Sternocleidomastoid (tissue), 1 donor: ENCODE measurements around a stretch of chr3.

GRCh38 chr3:63945562-63946198 lies 77.6 kb downstream of the PSMD6 start:
- PRO-cap, result no peak

DNA sequence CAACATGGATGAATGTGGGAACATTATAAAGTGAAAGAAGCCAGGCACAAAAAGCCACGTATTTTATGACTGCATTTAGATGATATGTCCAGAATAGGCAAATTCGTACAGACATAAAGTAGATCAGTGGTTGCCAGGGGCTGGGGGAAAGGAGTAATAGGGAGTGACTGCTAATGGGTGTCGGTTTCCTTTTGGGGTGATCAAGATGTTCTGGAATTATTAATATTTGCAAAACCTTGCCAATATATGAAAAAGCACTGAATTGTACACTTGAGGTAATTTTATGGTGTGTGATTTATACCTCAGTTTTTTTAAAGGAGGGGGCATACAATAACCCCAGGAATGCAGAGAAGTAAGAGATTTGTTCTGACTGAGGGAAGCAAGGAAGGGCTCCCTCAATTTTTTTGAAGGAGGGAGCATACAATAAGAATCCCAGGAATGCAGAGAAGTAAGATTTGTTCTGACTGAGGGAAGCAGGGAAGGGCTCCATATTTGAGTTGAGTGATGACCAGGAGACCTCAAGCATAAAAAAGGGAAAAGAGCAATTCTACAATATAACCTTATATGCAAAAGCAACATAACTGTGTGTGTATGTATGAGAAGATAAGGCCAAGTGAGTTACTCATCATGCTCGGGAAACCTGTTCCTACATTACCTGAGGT lies 6.2 kb downstream of the PSMD6 start:
- PRO-cap, result no peak

GRCh38 chr3:64187105-64187540 lies 38.1 kb downstream of the PRICKLE2 start:
- PRO-cap, result no peak

- PRO-cap, result no peak
Measured at GRCh38 chr3:64561199-64562040, 126.4 kb downstream of the ADAMTS9 start.

- PRO-cap, result no peak
Measured at GRCh38 chr3:64896377-64896886, 208.6 kb upstream of the ADAMTS9 start.

- PRO-cap, result no peak
Measured at GRCh38 chr3:64914322-64915126, 226.7 kb upstream of the ADAMTS9 start.

DNA sequence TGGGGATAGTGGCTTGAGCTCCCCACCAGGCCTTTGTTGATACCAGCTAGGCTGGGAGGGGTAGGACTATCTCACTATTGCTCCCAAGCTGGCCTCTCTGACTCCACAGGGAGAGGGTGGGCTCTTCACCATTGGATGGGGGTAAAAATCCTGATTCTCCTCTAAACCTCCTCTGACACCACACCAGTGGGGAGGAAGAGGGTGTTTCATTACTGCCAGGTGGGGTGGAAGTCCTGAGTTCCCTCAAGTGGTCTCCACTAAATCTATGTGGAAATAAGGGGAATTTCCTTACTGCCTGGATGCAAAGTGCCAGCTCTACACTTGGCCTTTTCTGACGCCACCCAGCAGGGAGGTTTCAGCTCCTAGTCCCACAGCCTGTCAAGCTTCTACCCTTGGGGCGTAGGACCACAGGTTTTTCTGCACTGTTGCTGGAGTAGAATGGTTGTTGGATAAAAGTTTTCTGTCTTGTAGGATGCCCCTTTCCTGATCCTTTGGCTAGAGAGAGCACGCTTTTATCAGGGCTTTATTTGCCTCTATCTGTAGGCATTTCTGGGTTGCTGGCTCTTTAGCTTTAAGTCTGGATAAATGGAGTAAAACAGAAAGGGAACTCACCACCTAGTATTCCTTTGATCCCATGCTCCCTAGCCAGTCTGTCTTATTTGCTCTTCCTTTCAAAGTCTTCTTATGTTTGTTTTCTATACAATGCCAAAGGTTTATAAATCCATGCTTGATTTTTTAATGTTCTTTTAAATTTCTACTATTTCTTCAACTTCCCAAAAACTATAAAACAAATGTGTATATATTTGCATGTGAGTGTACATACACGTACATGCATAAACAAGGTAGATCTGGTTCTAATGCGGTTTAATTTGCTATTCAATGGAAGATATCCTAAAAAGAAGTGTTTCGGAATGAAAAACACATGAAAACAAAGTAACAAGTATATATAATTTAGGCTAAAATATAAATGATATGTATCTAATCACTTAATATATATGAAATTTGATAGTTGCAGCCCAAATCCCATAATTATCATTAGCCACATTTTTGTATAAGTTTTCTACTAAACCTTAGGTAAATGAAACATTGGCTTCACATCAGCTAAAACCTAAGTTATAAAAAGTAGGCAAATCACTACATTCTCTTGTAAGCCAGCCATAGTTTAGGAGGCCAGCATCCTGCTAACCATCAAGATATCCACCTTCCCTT lies 571.8 kb downstream of the MAGI1 start:
- PRO-cap, result no peak

DNA sequence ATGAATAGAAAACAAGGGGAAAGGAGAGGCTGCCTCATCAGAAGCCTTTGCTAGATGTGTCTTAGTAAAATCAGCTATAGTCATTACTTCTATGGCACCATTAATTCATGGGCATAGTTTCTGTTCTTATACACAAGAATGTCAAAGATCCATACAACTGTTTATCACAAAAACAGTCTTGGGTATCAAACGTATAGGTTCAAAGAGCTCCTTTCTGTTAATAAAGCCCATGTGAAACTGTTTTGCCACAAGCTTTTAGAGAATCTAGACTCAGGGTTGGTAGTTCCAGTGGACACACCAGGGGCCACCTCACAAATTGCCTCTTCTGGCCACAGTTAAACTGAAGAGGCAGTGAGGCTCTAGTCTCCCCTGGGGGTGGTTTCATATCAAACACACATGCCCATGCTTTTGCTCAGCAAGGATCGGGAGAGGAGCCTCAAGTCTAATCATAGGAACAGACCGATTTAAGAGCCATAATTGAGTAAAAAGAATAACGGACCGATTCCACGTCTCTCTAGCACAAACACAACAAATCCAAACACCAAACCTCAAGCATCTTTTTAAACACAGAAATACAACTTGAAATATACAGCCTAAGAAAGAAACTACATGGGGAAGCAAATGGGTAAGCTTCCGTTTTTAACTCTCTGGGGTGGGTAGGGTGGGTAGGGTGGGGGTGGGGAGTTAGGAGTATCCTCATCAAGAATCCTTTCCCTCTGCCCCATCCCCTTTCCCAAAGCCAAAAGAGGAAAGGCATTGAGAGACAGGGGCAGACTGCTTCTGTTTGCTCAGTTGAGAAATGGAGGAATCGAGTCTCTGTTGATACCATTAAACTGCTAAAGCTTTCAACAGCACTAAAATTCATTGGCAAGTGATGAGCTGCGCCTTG lies 443.3 kb downstream of the MAGI1 start:
- PRO-cap, result no peak

- PRO-cap, result no peak
Measured at GRCh38 chr3:65625364-65625867, 413.3 kb downstream of the MAGI1 start.

GRCh38 chr3:65845581-65846374 lies 192.9 kb downstream of the MAGI1 start:
- PRO-cap, result no peak

DNA sequence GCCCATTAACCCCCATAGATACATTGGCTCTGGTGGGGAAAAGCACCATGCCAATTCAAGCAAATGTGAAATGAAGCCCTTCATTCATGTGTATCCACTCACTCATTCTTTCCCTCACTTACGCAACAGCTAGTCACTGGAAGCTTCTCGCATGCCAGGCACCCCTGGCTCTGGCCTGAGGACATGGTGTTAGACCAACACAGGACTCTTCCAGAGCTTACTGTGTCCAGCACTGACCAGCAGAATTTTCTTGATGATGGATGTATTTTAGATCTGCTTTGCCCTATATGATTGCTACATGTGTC lies 183.0 kb downstream of the MAGI1 start:
- PRO-cap, result no peak

- PRO-cap, result no peak
Measured at GRCh38 chr3:65902092-65903062, 136.3 kb downstream of the MAGI1 start.

DNA sequence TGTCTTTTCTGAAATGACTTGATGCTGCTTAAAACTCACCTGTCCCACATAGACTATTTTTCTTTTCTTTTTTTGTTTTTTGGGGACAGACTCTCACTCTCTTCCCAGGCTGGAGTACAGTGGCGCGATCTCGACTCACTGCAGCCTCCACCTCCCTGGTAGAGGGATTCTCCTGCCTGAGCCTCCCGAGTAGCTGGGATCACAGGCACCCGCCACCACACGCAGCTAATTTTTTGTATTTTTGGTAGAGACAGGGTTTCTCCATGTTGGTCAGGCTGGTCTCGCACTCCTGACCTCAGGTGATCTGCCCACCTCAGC lies 36.3 kb downstream of the MAGI1 start:
- PRO-cap, result no peak

GRCh38 chr3:66035993-66036596 lies 2.6 kb downstream of the MAGI1 start:
- PRO-cap, result no peak

DNA sequence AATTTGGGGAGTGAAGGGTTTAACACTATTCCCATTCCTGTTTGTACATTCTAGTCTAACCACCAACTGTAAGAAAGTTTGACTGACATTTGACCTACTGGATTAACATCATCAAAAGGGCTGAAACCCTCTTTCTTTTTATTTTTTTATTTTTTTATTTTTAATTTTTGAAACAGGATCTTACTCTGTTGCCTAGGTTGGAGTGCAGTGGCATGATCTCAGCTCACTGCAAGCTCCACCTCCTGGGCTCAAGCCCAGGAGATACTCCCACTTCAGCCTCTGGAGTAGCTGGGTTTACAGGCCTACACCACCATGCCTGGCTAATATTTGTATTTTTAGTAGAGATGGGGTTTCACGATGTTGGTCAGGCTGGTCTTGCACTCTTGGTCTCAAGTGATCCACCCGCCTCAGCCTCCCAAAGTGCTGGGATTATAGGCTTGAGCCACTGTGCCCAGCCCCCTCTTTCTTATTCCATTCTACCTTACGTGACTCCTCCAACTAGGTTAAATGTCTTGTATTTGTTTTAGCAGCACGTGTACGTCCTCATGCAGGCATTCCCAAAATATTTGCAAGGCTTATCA lies 14.7 kb upstream of the MAGI1 start:
- PRO-cap, result no peak

- PRO-cap, result no peak
Measured at GRCh38 chr3:66060529-66060854, 21.8 kb upstream of the MAGI1 start.

DNA sequence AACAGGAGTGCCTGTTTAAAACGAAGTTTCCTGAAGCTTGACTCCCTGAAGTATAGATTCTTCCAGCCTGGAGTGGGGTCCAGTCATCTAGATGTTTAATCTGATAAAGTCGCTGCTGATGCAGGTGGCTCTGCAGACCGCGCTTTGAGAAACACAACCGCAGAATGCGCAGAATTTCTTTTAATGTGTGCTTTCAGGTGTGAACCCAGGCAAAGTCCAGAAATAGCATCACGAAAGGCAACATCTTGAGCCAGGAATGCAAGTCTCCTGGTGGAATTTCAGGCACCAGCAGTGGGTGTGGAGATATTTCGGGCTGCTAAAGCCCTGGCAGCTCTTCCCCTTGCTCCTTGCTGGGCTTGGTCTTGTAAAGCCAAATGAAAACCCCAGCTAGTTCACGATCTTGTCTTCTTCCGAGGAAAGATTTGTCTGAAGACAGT lies 67.4 kb upstream of the SLC25A26 start:
- PRO-cap, result no peak

- PRO-cap, result no peak
Measured at GRCh38 chr3:66299751-66300202, 79.0 kb downstream of the SLC25A26 start.

DNA sequence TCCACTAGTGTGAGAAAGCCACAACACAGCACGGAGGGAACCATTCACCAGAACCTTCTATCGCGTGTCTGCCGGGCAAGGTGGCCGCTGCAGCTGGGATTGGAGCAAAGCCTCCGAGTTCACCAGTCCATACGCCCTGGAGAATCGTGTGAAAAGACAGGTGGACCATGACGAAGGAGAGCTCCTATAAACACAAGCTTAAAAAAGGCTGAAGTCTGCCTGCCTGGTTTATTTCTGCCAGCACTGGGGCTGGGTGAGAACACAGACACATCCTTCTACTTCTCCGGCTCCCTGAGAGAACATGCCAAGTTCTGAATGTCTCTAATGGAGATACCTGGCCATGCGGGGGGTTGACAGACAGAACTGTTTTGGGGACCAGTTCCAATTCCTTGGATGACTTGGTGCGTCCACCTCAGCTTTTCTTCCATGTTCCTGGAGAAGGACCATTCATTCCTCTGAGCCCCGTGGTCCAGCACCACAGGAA lies 82.2 kb upstream of the LRIG1 start:
- PRO-cap, result no peak

GRCh38 chr3:66997368-66998208 lies 519 bp upstream of the KBTBD8 start:
- PRO-cap, result bidirectional peak, plus-strand start at chr3:66998276, minus-strand start at chr3:66997998